GM23248 (cell line): ENCODE results near the genes STXBP5L, FBXO40, CSTA and PDIA5.

DNA sequence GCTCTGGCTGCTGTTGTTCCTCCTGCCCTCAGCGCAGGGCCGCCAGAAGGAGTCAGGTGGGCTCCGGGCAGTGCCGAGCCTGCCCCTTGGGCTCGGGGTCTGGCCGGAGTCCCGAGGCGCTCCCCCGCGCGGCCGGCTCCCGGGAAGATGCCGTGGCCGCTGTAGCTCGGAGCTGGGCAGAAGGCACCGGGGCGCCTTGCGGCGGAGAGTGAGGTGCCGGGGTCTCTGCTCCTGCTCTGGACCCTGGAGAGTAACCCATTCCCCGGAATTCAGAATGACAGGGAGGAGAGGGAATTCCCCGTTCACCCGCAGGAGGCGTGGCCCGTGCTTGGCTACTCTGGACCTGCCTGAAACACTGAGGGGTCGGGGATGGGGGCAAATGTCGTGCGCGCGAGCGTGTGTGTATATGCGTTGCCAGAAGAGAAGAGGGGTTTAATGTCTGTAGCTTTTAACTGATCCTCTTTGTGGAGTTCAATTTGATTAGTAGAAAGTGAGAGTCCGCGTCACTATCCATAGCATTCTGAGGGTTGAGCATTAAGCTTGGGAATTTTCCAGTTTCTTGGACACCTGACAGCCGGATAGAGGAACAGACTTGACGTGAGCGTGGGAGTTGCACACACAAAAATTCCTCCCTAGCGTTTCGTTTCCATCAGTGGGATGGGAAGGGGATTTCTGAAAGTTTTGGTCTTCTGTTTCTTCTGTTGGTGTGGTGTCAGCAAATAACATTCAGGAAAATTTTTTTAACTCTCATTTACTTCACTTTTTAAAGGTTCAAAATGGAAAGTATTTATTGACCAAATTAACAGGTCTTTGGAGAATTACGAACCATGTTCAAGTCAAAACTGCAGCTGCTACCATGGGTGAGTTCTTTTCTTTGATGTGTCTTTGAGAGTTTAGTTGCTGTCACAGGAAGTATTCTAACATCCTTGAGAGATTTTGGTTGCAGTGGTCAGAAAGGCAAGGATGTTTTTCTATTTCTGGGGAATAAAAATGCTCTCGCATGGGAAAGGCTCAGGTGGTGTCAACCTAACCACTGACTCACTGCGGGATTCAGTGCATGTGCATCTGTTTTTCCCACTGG, 628 bp downstream of the POGLUT1 start:
- RAMPAGE, long total RNA, result no peak

DNA sequence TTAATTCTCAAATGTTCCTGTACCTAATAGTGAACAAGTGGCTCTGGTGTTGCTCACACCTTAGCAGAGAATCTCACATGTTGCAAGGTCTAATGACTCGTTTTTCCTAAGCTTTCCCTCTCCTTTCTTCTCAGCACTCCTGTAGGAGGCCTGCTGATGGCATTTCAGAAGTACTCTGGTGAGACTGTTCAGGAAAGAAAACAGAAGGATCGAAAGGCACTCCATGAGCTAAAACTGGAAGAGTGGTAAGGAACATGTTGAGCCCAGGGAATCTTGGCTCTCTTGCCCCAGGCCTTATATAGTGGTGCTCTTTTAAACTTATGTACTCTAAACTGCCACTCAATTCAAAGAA, 18.7 kb downstream of the TIMMDC1 start:
- RAMPAGE, long total RNA, result no peak

GRCh38 chr3:119598338-119598798, 683 bp downstream of the PLA1A start:
- RAMPAGE, long total RNA, result no peak

DNA sequence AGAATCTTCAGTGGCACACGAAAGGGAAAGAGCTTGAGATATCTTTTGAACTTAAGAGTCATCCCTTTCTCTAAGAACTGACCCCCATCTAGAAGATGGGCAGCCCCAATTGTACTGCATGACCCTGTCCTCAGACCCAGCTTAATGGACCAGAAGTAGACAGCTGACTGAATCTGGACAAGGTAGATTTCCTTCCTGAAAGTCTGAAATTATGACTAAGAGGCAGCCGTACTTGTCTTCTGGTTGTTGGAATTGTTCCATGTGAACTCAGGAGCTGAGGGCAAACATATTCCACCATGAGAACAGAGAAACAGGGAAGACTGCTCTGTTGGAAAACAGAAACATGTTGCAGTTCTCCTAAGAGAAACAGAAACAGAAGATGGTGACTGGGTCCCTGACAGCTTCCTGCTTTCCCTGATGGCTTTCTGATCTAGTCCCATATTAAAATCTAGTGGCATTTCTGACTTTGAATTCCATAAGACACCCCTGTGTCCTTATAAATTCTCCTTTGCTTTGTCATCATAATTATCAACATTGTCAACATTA, 24.2 kb downstream of the POPDC2 start:
- RAMPAGE, long total RNA, result no peak

- RAMPAGE, long total RNA, result no peak
Observed at GRCh38 chr3:119967788-119968304, 126.4 kb downstream of the GSK3B start.

- RAMPAGE, long total RNA, result no peak
Observed at GRCh38 chr3:120348029-120348419, 1.1 kb downstream of the LRRC58 start.

DNA sequence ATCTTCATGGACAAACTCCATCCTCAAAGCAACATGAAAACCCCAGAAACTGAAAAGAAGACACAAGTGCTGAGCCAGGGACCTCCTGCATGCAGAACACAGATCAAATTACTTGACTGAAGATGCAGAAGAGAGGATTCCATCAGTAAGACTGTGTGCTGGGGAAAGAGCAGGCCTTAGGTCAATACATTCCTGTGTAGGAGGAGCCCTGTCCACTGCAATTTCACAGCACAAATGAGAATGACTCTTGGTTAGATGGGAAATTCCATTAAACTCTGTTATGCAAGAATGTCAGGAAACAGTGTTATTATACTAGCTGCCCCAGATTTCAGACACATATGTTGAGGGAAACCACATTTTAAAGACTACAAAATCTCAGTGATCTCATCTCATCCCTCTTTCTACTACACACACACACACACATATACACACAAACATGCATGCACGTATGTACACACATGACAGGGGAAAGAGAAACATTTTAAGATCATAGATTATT, 48.2 kb upstream of the FSTL1 start:
- RAMPAGE, long total RNA, result no peak

GRCh38 chr3:120689270-120689814, 7.3 kb upstream of the HGD start:
- RAMPAGE, long total RNA, result no peak

- RAMPAGE, long total RNA, result no peak
Observed at GRCh38 chr3:120840200-120840465, 67.9 kb upstream of the STXBP5L start.

- RAMPAGE, long total RNA, result no peak
Observed at GRCh38 chr3:120908162-120909168, at the start of gene STXBP5L. TSS of gene STXBP5L (plus strand) at chr3:120908205.

DNA sequence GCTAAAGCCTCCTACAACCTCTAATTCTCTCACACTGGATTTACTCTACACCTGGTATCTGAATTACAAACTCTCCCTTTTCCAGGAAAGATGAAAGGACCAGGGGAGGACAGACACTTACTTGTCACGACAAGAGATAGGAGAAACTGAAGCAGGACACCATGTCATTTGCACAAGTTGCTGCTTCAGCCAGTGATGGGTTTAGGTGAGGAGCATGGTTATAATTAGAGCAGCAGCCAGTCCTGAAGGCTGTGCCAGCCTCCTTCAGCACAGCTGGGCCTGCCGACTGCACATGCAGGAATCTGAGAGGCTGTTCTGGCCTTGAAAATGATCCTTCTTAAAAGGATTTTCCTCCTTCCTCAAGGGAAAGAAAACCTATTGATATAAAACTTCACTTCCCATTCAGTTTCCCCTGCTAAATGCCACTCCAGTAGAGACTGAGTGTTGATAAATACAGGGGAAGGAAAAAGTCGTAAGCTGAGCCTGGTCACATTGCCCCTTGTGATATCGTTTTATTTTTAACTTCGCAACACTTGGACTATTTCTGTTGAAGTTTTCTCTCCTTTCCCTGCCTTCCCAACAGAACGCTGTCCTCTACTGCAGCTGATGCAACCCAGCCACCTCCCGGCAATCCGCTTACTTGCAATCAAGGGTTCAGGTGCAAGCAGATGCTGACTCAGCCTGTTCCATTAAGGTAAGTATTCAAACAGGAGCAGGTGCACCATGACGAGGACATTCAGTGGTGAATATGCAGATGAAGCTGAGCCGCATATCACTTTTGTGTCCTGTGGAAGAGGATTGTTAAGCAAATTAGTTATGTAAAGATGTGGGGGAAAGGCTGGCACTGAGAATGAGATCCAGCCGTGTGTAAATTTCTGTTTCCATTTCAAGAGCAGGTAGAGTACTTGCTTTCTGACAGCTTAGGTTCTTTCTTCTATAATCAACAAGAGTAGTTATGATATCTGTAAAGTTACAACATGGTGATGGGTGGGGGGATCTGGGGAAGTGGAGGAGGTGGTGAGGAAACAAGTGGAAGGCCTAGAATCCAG, at the start of gene FBXO40:
TSS of gene FBXO40 (plus strand) at position 571 of the 1,049 bp plus-strand sequence.
- RAMPAGE, long total RNA, result no peak

DNA sequence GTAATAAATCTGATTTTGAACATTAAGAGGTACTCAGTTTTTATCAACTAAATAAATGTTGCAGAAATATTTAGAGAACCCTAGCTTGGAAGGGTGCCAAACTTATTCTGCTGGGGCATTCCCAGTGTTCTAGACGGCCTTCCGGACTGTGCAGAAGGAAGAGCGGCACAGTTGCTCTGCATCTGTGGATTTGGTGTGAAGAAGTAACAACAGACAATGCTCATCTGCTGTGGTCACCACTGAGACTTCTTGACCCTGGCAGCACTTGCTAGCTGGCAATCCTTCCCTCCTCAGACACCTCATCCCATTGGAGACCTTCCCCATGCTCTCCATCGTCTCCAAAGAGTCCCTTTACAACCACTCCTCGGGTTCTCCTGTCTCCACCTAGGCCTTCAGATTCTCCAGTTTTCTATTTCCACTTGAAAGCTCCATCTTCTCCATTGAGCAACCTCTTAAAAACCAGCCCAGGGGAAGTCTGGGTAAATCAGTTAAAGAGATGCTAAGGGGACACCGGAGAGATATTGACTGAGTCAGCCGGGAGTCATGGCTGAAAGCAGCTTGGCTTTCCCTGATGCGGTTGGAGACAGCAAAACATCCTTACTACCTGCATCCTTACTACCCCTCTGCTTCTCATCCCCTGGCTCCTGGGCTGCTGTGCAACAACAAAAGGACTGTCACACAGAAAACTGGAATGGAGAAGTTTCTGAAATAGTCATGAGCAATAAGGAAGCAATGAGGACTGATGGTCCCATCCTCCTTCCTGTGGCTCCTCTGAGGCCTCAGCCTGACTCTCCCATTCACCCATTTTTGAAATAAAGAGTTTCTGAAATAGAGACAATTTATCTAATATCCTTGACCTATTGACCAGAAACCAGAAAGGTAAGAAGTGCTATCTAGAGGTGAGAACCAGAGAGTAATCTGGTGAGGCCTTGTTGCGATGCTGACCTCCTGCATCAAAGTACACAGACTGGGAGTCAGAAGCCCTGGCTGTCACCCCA, 1.3 kb downstream of the HCLS1 start:
- RAMPAGE, long total RNA, result no peak

GRCh38 chr3:121691633-121692545, 31.2 kb upstream of the HCLS1 start:
- RAMPAGE, long total RNA, result no peak

GRCh38 chr3:121748495-121748756, 1.1 kb downstream of the GOLGB1 start:
- RAMPAGE, long total RNA, result no peak

DNA sequence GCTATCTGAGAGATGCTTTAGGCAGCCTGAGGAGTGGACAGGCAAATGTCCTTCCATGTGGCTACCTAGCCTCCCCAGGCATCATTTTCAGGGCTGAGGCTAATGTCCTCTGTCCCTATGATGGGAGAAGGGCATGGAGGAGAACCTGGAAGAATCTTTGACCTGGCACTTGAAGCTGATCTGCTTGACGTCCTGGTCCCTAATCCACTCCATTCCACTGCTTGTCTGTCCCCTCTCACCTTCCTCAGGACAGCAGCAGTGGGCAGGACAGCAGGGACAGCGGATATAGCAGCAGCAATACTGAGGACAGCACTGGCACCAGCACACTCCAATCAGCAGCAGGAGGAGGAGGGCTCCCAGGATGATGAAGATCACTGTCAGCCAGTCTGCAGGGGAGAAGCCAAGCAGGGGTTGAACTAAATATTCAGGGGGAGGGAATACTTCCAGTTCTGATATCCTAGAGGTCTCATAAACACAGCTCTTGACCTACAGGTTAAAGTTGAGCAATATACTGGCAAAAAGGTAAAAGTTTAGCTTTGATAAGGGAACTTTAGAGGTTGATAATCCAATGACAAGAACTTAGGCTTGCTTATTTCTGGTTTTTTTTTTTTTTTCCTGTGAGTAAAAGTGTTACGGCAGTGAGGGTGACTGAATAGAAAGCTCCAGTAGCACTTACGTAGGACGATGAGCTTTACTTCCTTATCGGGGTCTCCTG, 20.8 kb downstream of the ILDR1 start:
- RAMPAGE, long total RNA, result no peak

DNA sequence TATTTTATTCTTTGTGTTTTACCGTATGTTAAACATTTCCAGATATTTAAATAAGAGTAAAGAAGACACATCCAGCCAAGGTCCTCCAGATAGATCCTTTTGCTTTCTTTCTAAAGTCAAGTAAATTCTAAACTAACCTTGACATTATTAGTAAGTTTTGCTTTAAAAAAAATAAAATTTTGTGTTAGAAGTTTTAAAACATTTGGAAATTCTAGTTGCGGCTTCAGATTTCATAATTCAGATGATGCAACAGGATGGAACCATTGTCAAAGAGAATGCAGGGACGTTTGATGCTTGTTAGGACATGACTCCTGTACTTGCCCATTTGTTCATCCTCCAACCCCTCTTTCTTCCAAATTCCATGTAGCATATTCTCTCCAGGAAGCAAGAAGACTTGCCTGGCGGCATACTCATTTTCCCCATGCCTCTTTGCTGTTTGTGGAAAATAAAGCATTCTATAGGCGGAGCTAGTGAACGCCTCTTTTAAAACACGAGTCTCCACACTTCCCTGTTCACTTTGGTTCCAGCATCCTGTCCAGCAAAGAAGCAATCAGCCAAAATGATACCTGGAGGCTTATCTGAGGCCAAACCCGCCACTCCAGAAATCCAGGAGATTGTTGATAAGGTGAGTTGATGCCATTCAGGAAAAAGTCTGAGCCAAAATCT, at the start of gene CSTA:
TSS of gene CSTA (plus strand) at position 515 of the 666 bp plus-strand sequence.
- RAMPAGE, long total RNA, result no peak

- RAMPAGE, long total RNA, result no peak
Observed at GRCh38 chr3:122761922-122762291, 31.7 kb downstream of the HSPBAP1 start.

GRCh38 chr3:122957712-122958092, 69.9 kb downstream of the SEMA5B start:
- RAMPAGE, long total RNA, result no peak

DNA sequence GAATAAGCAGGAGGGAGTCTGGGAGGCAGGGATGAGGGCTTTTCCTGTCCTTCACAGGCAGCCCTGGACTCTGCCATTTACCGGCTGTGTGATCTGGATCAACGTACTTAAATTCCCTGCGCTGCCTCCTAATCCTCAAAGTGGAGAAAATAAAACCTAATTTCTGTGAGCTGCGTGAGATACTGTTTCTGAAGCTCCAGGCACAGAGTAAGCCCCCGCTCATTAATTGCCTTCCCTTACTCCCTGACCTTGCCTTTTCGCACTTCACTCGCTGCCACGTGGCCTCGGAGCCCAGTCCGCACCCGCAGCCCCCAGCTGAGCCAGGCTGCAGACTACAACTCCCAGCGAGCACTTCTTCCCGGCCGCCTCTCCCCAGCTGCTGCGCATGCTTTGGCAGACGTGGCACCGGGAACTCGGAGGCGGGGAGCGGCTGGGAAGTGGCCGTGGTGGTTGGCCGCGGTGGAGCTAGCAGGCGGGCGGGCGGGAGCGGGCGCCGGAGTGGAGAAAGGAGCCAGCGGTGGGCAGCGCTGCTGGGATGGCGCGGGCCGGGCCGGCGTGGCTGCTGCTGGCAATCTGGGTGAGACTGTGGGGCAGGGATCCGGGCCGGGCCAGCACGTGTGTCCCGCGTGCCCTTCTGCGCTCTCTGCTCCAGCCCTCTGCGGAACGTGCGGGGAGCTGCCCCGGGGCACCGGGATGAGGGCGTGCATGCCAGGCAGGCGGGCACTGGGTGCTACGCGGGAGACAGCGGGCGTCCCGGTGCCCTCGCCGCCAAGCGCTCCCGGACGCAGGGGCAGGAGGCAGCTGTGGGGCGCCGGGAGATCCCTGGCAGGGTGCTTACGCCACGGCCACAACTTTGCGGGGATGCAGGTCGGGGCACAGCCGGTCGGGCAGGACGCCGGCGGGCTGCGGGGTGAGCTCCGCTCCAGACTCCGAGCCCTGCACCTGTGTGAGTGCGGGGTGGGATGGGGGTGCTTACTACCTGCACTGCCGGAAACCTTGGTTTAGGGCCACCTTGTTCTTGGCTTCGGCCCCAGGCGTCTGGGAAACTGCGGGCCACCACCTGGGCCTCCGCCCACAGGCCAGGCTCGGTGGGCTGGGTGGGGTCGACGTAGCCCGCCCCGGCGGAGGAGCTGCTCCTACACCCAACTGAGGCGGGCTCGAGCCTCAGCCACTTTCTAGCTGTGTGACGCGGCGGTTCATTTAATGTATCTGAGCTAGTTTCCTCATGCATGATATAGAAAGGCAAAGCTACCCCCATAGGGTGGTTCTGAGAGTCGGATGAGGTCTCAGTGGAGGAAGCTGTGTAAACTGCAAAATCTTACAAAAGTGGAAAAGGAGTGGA, at the start of gene PDIA5:
TSS of gene PDIA5 (plus strand) at position 396 of the 1,342 bp plus-strand sequence.
- RAMPAGE, long total RNA, result no peak

GRCh38 chr3:123130328-123130961, 63.6 kb downstream of the PDIA5 start:
- RAMPAGE, long total RNA, result no peak